Camera-type eye (tissue), 1 donor: ENCODE measurements around the genes MSTO1, SYT11 and SSR2.

DNA sequence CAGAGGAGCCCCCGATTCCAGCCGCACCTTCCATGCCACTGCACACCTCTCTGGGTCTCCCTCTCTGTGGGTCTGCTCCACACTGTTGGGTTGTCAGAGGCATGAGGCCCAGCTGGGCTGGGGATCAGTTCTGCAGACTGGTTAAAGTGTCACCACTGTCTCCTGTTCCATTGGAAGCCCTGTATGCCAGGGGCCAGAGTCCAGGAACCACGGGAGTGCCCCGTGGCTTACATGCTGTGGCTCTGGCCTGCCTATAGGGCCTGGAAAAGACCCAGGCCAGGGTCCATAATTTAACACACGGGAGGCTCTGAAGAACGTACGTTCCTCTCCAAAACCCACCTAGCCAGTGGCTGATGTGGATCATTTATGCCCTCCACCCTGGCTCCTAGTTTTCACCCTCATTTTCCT lies 380 bp downstream of the PKLR start:
- RAMPAGE, long total RNA: no peak

- RAMPAGE, long total RNA: no peak
Measured at GRCh38 chr1:155318441-155319387, 2.0 kb upstream of the RUSC1 start.

- RAMPAGE, long total RNA: no peak
Measured at GRCh38 chr1:155321917-155322557, 1.3 kb downstream of the RUSC1 start.

- RAMPAGE, long total RNA: no peak
Measured at GRCh38 chr1:155609533-155610304, at the start of gene MSTO1. TSS of gene MSTO1 (plus strand) at chr1:155610218.

- RAMPAGE, long total RNA: no peak
Measured at GRCh38 chr1:155651492-155651892, 37.1 kb downstream of the YY1AP1 start.

- RAMPAGE, long total RNA: no peak
Measured at GRCh38 chr1:155679384-155679845, 9.2 kb downstream of the YY1AP1 start.

GRCh38 chr1:155853147-155854065 lies 3.6 kb downstream of the GON4L start:
- RAMPAGE, long total RNA: start-site peak on the minus strand at chr1:155853330-155853435, 28 reads

DNA sequence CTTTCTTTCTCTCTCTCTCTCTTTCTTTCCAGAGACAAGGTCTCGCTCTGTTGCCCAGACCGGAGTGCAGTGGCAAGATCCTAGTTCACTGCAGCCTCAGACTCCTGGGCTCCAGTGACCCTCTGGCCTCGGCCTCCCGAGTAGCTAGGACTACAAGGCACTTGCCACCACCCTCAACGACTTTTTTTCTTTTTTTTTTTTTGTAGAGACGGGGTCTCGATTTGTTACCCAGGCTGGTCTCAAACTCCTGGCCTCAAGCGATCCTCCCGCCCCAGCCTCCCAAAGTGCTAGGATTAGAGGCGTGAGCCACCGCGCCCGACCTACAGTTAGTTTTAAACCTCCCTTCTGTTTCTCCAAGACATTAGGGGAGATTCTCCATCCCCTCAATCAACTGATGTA lies 800 bp downstream of the GON4L start:
- RAMPAGE, long total RNA: no peak

- RAMPAGE, long total RNA: start-site peak on the minus strand at chr1:155859340-155859435, 28 reads; start-site peak on the plus strand at chr1:155859525-155859567, 443 reads
Measured at GRCh38 chr1:155858954-155859930, at the start of gene SYT11. TSS of gene SYT11 (plus strand) at chr1:155859567.

- RAMPAGE, long total RNA: no peak
Measured at GRCh38 chr1:155978983-155979433, 661 bp upstream of the ARHGEF2 start.

GRCh38 chr1:156020491-156021256 lies at the start of gene SSR2:
TSS of gene SSR2 (minus strand) at chr1:156020951.
- RAMPAGE, long total RNA: start-site peak on the minus strand at chr1:156020911-156020933, 212 reads

DNA sequence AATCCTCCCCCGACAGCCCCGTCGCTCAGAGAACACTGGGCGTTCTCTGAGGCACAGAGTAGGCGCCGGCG lies 601 bp downstream of the UBQLN4 start:
- RAMPAGE, long total RNA: no peak

GRCh38 chr1:156054008-156054481 lies 447 bp upstream of the UBQLN4 start:
- RAMPAGE, long total RNA: no peak

- RAMPAGE, long total RNA: no peak
Measured at GRCh38 chr1:156076374-156077396, 5.6 kb downstream of the MEX3A start.

GRCh38 chr1:156077421-156077904 lies 4.8 kb downstream of the MEX3A start:
- RAMPAGE, long total RNA: no peak

- RAMPAGE, long total RNA: no peak
Measured at GRCh38 chr1:156080678-156081148, 1.6 kb downstream of the MEX3A start.

DNA sequence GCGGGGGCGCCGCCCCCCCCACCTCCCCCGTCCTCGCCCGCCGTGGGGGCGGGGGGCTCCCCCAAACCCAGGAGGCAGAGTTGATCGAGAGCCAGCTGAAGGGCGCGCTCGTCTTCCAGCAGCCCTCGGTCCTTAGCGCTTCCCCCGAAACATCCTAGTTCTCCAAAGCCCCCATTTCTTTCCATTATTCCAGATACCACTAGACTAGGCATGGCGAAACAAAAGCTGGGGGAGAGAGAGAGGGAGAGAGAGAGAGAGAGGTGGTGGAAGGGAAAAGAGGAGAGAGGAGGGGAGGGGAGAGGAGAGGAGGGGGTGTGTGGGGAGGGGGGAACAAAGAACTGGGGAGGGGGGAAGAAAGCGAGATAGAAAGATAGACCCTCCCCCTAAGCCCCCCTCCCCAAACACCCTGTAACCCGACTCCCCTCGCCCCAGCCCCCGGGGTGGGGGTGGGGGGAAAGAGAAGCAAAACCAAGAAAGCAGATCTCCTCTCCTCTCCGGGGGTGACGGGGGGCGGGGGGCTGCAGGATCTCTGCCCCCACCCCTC lies 406 bp downstream of the MEX3A start:
- RAMPAGE, long total RNA: no peak

GRCh38 chr1:156105930-156106380 lies 8.6 kb upstream of the LMNA start:
- RAMPAGE, long total RNA: no peak

DNA sequence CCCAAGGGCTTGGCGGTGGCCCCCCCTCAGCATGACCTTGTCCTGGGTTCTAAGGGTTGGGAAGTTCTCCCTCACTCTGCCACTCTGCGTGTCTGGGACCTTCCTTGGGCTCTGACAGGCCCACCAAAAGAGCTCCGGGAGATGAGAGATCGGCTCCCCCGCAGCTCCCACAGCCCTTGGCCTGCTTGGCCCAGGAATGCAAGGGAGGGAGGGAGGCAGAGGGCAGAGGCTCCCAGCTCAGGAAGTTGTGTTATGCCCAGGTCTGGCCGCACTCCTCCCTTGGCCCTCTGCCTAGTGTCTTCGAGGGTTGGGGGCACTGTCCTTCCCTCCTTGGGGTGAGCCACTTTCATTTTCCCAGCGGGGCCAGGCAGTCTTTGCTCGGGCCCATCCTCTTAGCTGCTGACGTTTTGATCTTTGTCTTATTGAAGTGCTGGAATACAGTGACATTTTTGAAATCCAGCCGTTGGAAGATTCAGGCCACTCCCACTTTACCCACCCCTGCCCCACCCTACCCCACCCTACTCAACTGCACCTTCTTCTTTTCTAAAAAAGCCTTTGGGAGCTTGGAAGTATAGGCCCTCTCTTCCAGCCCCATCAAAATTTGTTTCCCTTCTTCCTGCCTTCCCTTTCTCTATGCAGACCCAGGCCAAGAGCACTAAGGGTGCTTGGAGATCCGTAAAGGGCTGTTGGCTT lies 1.5 kb downstream of the LMNA start:
- RAMPAGE, long total RNA: no peak

- RAMPAGE, long total RNA: no peak
Measured at GRCh38 chr1:156126102-156126879, 11.8 kb downstream of the LMNA start.